Thoracic aorta endothelial cell (primary cell): ENCODE data around the gene ZNF90.

DNA sequence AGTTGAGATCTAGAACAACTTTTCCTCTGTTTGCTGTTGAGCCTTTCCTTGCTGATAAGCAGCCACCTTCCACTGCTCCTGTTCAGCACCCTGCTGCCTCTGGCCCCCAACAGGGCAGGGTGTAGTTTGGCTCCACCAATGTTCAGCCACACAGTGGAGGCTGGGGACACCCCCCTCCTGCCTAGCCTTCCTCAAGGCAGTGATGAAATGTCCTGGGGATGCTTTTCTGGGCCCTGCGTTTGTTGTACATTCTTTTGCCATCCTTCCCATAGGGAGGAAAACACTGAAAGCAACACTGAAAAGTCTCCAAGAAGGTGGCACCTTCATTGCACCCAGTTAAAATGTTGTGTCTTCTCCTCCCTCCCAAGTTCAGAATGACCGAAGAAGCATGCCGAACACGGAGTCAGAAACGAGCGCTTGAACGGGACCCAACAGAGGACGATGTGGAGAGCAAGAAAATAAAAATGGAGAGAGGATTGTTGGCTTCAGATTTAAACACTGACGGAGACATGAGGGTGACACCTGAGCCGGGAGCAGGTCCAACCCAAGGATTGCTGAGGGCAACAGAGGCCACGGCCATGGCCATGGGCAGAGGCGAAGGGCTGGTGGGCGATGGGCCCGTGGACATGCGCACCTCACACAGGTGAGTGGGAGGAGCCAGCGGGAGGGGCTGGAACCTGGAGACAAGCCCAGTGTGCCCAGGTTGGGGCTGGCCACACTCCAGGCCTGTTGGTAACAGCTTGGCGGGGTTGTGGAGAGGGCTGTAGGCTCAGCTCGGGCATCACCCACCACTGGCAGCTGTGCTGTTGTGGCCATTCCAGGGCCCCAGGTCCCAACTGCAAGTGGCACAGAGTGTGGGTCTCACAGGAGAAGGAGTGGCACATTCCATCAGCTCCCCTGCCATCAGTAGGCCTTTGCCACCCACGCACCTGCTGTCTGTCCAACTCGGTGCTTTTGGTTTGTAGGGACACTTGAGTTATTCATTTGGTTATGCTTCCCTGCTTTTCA, 50.1 kb downstream of the TSSK6 start:
- CAGE, long polyA plus RNA: no peak

DNA sequence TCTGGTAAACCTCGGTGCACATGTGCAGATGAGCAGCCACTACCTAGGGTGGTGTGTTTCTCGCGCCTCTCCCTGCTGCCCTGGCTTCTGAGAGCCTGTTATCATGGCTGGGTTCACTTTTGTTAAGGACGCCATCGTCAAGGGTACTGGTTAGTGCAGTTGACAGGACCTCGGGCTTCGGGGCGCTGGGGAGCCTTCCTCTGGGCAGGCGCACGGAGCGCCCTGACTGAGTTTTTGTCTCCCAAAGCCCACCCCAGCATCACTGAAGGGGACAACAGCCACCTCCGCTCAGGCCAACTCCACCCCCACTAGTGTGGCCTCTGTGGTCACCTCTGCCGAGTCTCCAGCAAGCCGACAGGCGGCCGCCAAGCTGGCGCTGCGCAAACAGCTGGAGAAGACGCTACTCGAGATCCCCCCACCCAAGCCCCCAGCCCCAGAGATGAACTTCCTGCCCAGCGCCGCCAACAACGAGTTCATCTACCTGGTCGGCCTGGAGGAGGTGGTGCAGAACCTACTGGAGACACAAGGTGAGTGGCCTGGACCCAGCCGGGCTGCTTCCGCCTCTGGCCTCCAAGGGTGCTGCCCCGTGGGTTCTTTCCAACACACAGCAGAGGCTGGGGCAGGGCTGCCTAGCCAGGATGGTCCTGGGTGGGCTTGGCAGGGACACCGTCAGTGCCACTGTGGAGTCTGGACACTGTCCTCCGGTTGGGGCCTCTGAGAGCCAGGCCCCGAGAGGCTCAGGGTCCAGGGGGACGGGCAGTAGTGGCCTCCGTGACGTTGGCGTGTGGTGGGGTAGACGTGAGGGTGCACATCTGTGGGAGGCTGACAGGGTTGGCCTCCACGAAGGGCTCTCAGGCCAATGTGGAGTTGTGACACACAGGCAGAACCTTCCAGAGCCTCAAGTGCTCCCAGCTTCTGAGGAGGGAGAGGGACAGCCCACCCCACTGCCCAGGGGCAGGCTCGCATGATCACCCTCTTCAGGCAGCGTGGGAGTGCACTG, 16.9 kb downstream of the TSSK6 start:
- CAGE, long polyA plus RNA: no peak

GRCh38 chr19:19541096-19541342, 3.0 kb downstream of the CILP2 start:
- CAGE, long polyA plus RNA: no peak

DNA sequence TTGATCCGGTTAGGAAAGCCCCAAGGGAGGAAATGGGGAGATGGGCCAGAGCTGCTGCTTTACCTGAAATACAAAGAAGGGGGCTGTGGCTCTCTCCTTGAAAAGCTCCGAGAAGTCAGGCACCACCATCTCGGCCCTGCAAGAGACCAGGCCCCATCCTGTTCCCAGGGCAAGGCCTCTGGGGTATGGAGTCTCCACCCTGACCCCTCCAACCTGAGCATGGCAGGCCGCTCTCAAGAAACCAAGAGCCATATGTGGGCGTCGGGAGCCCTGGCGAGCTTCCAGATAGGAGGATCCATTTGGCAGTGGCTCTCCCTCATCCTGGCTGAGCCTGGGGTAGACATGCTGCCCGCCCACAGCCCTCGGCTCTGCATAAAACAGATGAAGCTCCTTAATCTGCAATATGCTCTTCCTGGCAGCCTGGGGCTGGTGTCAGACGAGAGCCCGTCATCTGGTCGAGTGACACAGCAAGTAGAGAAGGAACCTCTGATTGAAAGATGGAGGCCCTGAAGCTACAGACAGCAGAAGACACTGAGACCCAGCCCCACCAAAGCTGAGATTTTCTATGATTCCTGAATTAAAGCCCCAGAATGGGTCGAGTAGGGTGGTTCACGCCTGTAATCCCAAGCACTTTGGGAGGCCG, 6.1 kb downstream of the ATP13A1 start:
- CAGE, long polyA plus RNA: no peak

GRCh38 chr19:19662792-19663053, 753 bp downstream of the ATP13A1 start:
- CAGE, long polyA plus RNA: no peak

DNA sequence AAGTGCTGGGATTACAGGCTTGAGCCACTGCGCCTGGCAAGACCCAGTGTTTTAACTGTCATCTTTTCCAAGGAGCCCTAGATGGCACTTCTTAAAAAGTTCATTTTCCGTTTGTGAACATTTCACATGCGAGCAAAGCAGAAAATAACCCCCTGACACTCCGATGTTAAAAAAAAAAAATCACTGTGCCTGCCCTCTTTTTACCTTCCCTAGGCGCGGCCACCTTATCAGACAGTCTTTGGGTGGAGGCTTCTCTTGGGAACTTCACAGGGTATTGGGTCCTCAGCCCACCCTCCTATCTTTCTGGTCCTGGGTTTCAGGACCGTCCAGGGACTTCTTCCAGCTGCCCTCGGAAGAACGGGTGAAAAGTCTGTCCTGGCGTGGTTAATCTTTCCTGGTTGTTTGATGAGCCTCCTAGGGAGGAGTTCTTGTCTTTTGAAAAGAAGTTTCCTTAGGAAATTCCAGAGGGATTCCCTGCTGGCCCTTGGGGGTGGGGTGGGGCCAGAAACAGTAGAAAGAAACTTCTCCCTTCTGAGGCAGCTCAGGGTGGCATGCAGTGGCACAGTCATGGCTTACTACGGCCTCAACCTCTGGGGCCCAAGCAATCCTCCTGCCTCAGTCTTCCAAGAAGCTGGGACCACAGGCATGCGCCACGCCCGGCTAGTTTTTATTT, 1.2 kb downstream of the ZNF101 start:
- CAGE, long polyA plus RNA: no peak

DNA sequence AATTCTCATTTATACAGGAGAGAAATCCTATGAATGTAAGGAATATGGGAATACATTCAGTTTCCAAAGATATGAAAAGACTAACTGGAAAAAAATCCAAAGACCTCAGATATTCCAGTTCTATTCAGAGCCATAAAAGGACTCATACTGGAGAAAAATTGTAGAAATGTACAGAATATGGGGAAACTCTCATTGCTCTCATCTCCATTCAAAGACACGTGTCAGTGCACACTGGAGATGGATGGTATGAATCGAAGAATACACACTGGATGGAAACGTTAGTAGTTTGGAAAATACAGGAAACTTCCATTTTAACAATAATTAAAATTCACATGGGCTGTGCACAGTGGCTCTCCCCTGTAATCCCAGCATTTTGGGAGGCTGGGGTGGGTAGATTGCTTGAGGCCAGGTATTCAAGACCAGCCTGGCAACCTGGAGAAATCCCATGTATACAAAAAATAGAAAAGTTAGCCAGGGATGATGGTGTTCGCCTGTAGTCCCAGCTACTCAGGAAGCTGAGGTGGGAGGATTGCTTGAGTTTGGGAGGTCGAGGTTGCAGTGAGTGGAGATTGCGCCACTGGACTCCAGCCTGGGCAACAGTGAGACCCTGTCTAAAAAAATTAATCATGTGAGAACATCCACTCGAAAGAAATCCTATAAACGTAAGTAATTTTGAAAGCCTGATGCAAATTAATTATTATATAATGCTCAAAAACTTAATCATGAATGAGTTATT, 12.7 kb downstream of the ZNF101 start:
- CAGE, long polyA plus RNA: no peak

- CAGE, long polyA plus RNA: no peak
Observed at GRCh38 chr19:20077618-20078574, at the start of gene ZNF90. TSS of gene ZNF90 (plus strand) at chr19:20078000.

- CAGE, long polyA plus RNA: no peak
Observed at GRCh38 chr19:20632214-20632932, 29.0 kb downstream of the ZNF626 start.

DNA sequence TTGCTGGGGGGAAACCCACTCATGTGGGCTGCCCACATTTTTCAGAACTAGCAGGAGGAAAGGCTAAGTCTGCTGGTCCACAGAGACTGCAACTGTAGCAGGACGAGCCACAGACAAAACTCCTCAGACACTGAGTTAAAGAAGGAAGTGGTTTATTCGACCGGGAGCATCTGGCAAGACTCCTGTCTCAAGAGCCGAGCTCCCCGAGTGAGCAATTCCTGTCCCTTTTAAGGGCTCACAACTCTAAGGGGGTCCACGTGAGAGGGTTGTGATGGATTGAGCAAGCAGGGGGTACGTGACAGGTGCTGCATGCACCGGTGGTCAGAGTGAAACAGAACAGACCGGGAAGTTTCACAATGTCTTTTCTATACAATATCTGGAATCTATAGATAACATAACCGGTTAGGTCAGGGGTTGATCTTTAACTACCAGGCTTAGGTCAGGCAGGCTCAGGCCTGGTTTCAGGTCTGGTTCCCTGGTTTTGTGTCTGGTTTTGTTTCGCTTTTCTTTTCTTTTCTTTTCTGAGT, 3.1 kb upstream of the ZNF626 start:
- CAGE, long polyA plus RNA: no peak

DNA sequence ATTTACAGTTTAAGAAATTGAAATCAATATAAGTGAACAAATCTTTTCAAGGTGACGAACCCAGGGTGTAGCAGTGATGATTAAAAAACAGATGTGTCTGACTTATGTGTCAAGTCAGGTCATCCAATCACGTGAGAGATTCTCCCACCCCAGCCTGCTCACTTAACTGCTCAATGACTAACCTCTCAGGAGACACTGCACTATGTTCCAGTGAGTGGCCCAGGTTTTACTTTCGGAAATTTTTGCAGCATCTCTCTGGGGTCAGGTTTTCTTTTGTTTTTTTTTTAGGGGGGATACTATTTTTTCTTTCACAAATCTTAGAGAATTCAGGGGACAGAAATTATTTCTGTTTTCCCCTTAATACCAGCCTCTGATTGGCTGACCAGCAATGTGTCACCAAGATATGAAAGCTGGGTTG, 60.7 kb downstream of the ZNF429 start:
- CAGE, long polyA plus RNA: no peak

GRCh38 chr19:22529841-22530071, 104.4 kb upstream of the ZNF492 start:
- CAGE, long polyA plus RNA: no peak

GRCh38 chr19:23273130-23274295, 23.3 kb upstream of the ZNF724 start:
- CAGE, long polyA plus RNA: no peak

DNA sequence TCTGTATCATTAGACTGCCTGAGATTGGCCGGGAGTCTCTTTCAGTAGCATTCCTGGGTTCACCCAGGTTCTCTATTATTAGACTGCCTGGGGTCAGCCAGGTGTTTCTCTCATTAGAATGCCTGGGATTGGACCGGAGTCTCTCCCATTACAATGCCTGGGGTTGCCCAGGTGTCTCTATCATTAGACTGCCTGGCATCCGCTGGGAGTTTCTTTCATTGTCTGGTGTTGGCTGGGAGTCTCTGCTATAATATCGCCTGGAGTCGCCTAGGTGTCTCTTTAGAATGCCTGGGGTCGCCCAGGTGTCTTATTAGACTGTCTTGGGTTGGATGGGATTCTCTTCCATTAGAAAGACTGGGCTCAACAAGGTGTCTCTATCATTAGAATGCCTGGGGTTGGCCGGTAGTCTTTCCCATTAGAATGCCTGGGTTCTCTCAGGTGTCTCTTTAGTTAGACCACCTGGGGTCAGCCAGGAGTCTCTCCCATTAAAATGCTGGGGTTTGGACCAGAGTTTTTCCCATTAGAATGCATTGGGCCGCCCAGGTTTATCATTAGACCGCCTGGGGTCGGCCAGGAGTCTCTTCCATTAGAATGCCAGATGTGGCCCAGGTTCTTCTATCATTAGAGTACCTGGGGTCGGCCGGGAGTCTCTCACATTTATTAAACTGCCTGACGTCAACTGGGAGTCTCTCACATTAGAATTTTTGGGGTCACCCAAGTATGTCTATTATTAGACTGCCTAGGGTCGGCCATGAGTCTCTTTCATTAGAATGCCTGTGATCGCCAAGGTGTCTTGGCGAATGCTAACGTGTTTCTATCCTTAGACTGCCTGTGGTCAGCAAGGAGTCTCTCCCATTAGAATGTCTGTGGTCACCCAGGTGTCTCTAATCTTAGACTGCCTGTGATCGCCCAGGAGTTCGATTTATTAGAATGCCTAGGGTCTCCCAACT, 1444.8 kb downstream of the UQCRFS1 start:
- CAGE, long polyA plus RNA: no peak

DNA sequence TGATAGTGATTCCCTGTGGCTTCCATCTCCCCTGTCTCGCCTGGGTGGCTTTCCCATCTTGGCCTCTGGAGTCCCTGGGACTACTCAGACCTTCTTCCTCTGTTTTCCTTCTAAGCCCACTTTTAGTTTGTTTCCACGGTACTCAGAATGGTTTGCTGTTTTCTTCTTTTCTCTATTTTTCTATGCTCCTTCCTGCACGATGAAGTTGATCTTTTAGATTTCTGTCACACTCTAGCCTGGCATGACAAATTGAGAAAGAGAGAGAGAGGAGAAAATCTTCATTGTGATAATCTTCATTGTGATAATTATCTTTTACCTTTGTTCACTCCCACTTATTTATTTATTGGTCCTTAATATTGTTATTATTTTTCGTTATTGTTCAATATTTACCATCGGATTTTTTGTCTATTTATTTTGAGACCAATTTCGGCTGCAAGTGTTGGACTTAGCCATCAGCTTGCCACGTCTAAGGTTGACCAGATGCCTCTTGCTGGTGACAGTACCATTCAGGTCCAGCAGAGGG, 1435.5 kb downstream of the UQCRFS1 start:
- CAGE, long polyA plus RNA: no peak

DNA sequence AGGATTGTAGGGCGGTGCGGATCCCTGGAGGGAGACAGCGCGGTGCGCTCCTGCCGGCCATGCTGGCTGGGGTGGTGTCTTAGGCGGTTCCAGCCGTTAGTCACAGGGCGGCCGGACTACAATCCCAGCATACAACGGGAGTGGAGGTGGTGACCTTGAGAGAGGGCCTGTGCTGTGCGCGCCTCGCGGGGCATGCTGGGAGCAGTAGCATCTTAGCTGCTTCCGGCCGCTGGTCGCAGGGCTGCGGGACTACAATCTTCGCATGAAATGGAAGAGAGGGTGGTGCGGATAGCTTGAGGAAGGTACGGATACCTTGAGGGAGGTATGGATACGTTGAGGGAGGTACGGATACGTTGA, 1419.2 kb downstream of the UQCRFS1 start:
- CAGE, long polyA plus RNA: no peak

GRCh38 chr19:28793281-28793730, 419.6 kb downstream of the UQCRFS1 start:
- CAGE, long polyA plus RNA: no peak

DNA sequence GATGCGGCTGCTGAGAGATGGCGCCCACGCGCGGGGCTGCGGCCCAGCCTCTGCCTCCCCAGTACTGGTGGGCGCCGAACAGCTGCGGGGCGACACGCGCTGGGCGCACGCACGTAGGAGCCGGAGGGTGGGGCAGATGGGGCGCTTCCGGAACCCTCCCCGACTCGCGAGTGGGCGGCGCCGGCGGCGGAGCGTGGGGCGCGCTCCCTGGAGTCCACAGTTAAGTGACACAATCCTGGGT, 419.1 kb downstream of the UQCRFS1 start:
- CAGE, long polyA plus RNA: no peak

- CAGE, long polyA plus RNA: no peak
Observed at GRCh38 chr19:29405656-29406106, 120.1 kb upstream of the VSTM2B start.

DNA sequence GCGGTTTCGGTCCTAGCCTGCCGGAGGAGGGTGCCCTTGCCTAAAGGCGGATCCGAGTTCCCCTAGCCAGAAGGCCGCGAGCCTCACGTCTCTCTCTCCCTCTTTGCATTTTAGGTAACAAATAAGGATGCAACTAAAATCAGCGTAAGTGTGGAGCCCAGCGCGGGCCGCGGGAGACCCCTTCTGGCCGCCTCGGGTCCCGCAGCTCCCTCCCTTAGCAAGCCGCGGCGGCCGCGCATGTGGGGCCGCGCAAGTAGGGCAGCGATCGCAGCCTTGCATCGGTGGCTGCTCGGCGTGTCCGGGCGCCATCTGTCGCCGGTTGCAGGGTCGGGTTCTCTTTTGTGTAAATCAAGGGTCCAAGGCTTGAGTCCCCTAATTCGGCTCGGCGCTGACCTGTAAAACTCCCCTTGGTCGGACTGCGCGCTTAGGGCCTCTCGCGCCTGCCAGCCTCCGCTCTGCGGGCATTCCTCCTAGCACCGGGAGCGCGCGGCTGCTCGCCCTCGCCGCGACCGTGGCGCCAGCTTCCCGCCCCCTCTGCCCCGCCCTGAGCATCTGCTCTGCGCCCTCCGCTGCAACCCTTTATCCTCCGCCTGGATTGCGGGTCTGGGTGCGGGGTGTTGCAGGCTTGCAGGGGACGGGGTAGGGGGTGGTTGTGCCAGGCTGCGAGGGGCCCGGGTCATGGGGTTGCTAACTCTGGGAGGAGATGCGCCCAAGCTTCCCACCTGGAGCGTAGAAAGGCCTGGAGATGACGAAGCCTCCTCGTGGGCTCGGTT, 2.7 kb downstream of the VSTM2B start:
- CAGE, long polyA plus RNA: no peak